ENCODE results near the gene STAB1.

- PRO-cap, result no peak
Observed at GRCh38 chr3:52494730-52495741, at the start of gene STAB1. STAB1 (plus strand) TSS chr3:52495338.

GRCh38 chr3:52509080-52509496 is 13.9 kb downstream of the STAB1 start:
- PRO-cap, result unidirectional peak, plus-strand start at chr3:52509416

DNA sequence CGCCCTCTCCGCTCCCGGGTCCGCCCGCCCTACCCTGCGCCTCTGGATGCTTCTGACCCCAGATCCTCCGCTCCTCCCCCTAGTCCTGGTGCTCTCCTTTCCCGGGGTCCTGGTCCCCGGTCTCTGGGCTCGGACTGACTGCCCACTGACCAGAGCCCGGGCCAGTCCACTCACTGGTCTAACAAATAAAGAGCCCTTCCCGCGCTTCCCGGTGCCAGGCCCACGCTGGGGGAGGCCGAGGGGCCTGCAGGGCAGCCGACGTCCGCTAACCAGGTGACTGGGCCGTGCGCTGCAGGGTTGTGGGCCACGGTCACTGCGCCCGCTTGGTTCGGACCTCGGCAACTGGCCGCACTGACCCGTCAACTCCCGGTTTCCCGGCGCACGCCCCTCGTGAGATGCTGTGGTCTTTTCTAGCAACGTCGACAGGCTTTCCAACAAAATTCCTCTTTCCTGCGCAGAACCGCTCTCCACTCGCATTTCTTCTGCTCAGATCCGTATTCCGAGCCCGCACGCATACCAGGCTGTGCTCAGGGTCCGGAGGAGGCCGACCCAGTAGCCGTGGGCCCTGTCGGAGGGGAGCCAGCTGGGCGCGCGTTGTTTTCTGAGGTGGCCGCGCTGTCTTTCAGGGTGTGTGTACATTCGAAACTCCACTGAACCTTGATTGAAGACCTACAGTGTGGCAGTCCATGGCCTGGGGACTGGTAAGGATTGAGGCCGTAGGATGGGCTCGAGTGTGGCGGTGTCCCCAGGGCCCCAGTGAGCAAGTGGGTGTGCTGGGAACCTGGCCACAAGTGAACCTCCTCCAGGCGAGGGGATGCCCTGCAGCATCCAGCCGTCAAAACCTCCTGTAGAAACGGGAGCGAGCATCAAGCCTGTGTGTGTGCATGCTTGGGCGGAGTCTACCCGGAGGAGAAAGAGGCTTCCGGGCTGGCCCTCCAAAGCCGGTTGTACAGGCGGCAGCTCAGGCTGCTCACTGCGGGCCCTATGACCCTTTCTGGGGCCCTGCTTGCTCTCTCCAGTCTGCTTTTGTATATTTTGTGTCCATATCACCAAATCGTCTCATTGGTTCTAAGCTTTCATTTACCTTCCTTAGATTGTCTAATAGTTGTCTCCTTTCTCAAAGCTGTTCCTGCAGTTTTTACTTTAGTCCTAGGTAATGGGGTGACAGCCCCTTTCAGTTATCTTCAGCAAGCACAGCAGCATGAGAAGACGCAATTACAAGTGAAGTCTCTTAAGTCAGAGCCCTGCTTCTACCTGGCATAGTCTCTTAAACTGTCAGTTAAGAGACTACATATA is 968 bp upstream of the NT5DC2 start:
- PRO-cap, result no peak

GRCh38 chr3:52550417-52550870 is 14.0 kb downstream of the UQCC5 start:
- PRO-cap, result no peak

- PRO-cap, result no peak
Observed at GRCh38 chr3:52594427-52594975, 58.1 kb downstream of the UQCC5 start.

DNA sequence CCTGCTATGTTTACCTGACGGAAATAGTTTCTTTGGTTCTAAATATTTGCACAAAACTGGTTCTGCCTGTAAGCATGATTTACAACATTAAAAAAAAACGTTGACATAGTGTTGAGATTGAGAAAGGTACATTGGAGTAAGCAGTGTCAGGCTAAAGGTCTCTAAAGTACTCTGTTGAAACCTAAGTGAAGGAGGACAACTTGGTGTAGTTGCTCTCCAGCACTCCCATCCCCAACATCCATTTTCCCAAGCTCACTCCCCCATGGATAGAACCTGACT is 2.6 kb downstream of the GNL3 start:
- PRO-cap, result no peak

DNA sequence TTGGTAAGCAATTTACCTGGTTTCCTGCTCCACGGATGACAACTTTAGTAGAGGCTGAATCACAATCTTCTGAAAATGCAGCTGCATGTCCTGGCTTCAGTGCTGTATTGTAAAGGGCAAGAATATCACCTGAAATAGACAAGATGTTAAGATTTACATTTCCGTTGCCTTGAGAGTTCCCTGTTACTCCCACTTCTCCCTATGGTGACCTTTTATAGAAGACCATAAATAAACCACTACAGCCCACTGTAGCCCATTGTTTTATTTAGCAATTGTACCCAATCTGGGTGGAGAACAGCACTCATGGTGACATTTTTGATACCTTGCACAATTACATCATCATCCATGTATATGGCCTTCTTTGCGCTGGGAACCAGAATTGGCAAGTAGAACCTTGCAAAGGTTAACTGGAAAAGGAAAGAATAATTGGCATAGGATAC is 9.7 kb downstream of the GLT8D1 start:
- PRO-cap, result no peak

GRCh38 chr3:52786071-52786791 is 8.4 kb upstream of the ITIH3 start:
- PRO-cap, result no peak

GRCh38 chr3:52812211-52813180 is 17.9 kb downstream of the ITIH3 start:
- PRO-cap, result no peak

GRCh38 chr3:53110099-53110659 is 20.1 kb downstream of the RFT1 start:
- PRO-cap, result no peak

DNA sequence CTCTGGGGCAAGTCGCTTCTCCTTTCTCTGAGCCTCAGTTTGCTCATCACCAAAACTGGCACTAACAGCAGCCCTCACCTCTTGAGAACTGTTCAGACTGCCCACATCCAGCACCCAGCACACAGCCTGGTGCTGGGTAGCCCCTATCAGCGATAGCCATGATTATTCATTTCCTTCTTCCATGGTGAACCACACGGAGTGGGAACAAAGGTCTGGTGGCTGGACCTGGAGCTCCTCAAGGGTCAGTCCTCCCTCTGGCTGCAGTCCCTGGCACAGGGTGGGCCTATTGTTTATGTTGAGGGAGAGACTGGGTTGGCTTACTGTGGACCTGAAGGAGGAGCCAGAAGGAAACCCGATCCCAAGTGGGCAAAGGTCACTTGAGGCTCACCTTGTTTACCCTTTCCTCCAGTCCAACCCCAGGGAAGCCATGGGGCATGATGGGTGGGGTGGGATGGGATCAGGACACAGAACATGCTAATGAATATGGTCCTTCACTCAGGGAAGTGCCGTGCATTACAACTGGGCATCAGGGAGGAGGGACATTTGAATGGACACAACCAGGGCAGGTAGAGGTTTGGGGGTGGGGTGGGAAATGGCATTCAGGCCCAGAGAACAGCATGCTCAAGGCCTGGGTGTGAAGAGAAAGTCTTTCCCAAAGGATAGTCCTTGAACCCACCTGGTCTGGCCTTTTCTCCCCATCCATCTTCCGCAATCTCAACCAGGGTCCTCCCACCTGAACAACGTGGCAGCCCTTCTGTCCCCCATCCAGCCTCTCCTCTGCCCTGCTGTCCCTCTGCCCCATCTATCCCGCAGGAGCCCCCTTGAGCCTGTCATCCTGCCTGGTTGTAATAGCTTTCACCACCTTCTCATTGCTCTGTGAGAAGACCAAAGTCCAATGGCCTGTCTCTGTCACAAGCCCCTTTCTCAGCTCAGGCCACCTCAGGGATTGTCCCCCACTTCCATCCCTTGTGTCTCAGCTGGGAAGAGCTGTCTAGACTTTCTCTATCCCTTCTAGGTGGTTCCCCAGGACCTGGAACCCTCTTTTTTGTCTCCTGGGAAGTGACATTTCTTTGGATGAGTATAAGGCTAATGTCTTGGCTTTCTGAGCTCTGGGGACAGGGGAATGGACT is 1.3 kb upstream of the PRKCD start:
- PRO-cap, result no peak

DNA sequence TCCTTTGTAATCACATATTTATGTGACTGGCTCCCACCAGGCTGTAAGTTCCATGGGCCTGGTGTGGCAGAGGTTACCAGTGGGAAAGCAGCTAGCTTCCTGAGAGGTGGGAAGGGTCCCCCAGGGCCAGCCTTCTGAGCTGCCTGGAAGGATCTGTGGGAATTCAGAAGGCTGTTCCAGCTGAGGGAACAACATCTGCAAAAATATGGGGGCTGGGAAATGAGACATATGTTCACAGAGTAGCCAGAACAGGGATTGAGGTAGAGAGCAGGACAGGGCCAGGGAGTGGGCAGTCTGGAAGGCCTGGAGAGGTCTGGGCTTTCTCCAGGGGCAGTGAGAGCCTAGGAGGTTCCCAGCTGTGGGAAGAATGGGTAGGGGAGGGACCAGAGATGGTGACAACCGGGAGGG is 10.5 kb downstream of the PRKCD start:
- PRO-cap, result no peak

- PRO-cap, result no peak
Observed at GRCh38 chr3:53187068-53187623, 26.1 kb downstream of the PRKCD start.

DNA sequence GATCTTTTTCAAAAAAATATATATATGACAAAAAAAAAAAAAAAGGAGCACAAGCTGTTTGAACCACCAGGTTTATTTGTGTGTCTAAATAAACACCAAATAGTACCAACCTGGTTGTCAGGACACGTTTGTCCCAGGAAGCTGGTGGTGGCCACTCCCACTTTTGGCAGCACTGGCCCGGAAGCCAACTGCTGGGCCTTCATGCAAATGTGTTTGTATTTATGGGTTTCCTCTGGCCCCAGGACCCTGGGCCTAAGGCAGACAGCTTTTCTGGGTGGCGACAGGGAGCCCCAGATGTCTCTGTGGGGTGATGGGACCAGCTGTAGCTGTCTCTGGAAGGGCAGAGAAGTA is 31.6 kb downstream of the PRKCD start:
- PRO-cap, result unidirectional peak, plus-strand start at position 249 of the sequence

GRCh38 chr3:53217926-53218162 is 38.0 kb downstream of the TKT start:
- PRO-cap, result no peak

GRCh38 chr3:53230241-53230753 is 25.5 kb downstream of the TKT start:
- PRO-cap, result no peak

- PRO-cap, result no peak
Observed at GRCh38 chr3:53233106-53233326, 22.8 kb downstream of the TKT start.

DNA sequence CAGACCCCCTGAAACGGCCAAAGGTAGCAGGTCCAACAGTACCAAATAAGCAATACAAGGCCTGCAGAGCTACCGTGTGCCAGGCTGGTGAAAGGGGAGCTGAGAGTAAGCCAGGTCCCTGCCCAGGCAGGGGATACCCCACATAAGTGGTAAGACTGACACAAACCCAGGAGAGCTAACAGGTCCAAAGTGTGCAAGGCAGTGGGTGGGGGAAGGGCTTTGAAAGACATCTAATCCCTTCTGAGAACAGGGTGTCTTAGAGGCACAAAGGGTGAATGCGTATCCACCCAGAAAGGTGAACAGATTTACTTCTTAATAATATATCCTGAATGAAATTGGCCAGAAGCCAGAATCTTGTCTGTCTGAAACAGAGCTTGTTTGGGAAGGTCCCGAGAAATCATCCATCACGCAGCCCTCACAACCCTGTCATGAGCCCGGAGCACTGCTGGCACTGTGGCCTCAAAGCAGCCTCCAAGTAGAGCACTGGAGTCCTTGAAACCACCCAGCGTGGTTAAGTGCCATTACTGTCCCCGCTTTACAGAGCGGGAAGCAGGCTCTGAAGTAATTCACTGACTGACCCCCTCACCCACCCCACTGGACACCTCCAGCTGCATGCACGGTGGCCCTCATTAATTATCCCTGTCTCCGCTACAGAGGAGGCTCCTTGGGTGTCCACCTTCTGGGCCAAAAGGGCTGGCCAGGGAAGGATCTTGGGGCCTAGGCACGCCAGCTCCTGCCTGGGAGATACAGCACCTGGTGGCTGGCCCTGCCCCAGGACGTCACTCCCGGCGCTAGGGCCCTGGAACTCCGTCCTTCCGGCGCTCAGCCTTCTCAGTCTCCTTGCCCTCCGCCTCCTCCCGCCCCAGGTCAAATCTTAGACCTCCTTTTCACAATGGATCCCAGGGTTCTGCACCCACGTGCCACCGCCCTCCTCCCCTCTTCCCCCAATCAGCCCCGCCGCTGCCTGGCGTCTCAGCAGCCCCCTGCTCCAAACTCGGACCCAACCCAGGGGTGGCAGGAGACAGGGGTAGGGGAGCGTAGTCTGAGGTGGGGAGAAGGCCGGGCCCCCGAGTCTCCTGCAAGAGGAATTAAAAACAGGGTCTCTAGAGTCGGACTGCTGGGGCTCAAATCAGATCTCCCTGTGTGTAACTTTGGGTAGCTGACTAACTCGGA is 1.2 kb downstream of the TKT start:
- PRO-cap, result bidirectional peak, plus-strand start at position 892 of the sequence, minus-strand start at position 859 of the sequence

- PRO-cap, result no peak
Observed at GRCh38 chr3:53275097-53275701, 19.4 kb upstream of the TKT start.

DNA sequence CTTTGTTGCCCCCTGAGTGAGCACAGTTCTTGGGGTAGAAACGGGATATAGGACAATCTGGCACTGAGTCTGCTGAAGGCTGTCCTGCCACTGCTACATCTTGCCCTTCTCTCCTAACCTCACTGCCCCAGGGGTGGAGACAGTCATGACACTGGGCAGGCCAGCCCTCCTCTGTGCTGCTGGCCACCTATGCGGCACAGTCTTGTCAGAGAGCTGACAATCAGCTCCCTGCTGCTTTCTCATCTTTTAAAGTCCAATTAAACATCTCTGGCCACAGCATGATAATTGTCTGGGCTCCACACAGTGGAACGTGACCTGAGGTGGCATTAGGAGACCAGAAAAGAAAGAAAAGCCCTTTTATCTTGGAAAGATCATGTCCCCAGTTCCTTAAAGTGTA is 15.6 kb upstream of the CACNA1D start:
- PRO-cap, result no peak